GM12892 (cell line): ENCODE measurements around the genes OR6J1, LRP10 and CDH24.

- RRBS: no CpG with 5 or more reads among the region's 1 CpG
These were observed 422.5 kb upstream of the OR4E1 start for GRCh38 chr14:22096211-22096433.

GRCh38 chr14:22265651-22266225, 323.3 kb downstream of the DAD1 start:
- RRBS: no CpG with 5 or more reads among the region's 5 CpGs

DNA sequence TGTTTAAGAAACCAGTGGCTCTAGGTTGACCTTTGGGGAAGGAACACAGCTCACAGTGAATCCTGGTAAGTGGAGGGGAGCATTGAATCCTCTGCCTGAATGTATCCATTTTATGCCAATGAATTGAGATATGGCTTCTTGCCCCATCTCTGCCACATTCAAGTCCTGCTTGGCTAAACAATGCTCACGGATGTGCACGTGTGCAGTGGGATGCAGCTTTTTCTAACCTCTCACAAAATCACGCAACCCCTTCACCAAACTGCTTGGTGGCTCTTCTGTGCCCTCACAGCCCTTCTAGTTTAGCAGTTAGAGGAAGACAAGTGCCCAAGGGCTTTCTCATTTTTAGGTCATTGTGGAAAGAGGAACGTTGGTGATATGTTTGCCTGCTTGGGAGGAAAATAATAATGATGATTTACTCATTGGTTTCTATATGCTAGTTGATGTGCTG, 111.3 kb downstream of the DAD1 start:
- RRBS: no CpG with 5 or more reads among the region's 4 CpGs

GRCh38 chr14:22529308-22529837, 59.7 kb downstream of the DAD1 start:
- RRBS: no CpG with 5 or more reads among the region's 6 CpGs

- RRBS: no CpG with 5 or more reads among the region's 7 CpGs
These were observed 25.1 kb downstream of the DAD1 start for GRCh38 chr14:22563738-22564427.

DNA sequence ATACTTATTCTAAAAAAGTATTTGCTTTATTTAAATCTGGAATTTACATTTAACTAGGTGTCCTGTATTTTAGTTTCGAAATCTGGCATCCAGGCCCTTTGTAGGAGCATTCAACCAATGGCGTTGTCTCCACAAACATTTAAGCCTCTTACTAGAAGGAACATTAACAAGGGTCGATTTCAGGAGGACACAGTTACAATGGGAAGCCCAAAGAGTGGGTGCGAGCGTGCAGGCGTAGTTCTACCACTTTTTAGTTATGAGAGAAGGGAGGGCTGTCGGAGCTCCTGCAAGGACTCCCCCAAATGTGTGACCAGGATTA, 402 bp upstream of the ABHD4 start:
- RRBS: no CpG with 5 or more reads among the region's 7 CpGs

DNA sequence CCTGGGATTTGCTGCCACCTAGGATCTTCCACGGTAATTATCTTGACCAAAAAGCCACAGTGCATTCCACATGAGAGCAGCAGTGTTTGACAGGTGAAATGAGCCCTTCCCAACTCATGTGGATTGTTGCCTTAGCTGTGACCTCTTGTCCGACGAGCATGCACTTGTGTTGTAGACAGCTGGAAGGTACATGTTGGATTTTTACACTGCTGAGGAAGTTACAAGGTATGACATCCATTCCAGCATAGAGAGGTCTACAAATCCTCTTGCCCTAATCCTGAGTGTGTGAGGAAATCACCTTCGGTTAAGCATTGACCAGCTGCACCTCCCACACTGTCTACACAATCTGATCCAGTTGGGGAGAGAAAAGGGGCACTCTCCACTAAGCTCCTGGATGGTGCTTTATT, at the start of gene OR6J1:
Gene OR6J1 (minus strand): TSS at position 209 of the 407 bp plus-strand sequence.
- RRBS: no CpG with 5 or more reads among the region's 4 CpGs

DNA sequence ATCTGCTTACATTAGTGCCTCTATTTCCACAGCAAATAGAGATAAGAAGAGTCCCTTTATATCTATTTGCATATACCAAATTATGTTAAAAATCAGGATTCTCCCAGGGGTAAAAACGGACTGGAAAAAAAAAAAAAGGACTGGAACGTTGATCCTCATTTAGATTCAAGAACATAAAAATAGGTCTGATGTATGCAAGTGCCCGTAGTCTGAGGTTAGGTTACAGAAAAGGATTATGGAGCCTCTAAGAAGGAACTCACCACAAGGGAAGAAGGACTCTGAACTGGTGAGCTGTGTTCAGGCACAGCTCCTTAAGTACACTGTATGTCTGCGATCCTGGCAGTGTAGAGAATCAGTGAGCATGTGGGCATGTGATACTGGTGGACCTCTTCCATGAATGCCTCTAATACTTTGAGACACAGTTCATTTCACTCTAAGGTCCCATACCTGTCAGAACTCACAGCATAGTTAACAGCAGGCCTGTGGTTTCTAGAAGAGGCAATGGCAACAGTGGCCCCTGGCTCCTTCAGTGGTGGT, 6.7 kb upstream of the OR6J1 start:
- RRBS: no CpG with 5 or more reads among the region's 4 CpGs

- RRBS: no CpG with 5 or more reads among the region's 4 CpGs
These were observed 19.1 kb downstream of the SLC7A7 start for GRCh38 chr14:22796068-22796506.

GRCh38 chr14:22836781-22837752, 682 bp downstream of the MMP14 start:
- RRBS: 52% methylated on average over 18 of the region's 84 CpGs

GRCh38 chr14:22871737-22872233, at the start of gene LRP10:
Gene LRP10 (plus strand): TSS chr14:22871740.
- RRBS: 1% methylated on average over 40 of the region's 48 CpGs

GRCh38 chr14:22872874-22873275, 1.3 kb downstream of the LRP10 start:
- RRBS: no CpG with 5 or more reads among the region's 6 CpGs

GRCh38 chr14:22883413-22884446, 708 bp downstream of the REM2 start:
- RRBS: 98% methylated on average over 1 of the region's 10 CpGs

GRCh38 chr14:22887807-22888364, 4.9 kb downstream of the REM2 start:
- RRBS: no CpG with 5 or more reads among the region's 7 CpGs

GRCh38 chr14:22951810-22952210, 5.1 kb downstream of the HAUS4 start:
- RRBS: no CpG with 5 or more reads among the region's 9 CpGs

DNA sequence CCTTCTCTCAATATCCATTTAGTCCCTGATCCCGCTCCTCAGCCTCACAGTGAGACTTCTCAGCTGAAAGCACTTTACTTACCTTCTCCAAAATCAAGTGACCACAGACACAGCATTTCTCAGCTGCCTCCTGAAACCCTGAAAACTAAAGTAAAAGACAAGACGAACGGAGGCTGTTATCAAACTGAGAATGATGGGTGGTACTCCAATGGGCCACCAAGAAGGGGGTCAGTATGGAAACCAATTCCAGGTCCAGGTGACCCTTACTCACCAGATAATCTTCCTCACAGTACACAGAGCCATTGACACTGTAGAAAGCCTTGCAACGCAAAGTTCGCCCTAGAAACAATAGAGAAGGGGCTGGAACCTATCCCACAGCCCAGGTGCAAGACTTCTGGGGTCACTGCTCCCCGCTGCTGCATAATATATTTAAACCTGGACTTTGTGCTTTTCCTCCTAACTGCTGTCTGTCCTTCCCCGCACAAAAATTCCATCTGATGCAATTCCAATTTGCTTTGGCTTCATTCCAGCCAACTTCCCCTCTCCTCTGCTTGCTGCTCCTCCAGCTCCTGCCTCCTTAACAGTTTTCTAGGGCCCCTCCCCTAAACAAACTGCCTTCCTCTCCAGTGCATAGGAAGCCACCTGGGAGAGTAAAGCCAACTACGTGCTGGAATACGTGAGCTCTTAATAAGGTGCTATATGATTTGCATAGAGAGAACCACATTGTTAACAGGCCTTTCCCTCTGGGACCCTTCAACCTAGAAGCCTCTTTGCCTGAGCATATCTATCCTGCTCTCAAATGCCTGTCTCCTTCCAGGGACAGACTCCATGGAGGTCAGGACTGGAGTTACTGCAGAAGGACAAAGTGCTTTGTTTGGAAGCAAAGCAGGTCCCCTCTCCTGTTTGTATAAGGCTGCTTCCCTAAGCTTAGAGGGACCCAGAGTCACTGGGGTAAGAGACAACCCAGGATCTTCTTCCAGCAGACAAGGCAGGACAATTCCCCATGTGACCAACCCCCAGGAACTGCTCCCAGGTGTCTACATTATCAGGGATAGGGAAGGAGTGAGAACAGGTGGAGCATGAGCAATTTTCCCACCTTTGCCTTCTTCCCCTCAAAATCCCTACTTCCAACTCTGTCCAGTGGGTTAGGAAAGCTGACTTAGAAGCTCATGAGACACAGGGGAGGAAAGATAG, 5.6 kb downstream of the AJUBA start:
- RRBS: no CpG with 5 or more reads among the region's 9 CpGs

DNA sequence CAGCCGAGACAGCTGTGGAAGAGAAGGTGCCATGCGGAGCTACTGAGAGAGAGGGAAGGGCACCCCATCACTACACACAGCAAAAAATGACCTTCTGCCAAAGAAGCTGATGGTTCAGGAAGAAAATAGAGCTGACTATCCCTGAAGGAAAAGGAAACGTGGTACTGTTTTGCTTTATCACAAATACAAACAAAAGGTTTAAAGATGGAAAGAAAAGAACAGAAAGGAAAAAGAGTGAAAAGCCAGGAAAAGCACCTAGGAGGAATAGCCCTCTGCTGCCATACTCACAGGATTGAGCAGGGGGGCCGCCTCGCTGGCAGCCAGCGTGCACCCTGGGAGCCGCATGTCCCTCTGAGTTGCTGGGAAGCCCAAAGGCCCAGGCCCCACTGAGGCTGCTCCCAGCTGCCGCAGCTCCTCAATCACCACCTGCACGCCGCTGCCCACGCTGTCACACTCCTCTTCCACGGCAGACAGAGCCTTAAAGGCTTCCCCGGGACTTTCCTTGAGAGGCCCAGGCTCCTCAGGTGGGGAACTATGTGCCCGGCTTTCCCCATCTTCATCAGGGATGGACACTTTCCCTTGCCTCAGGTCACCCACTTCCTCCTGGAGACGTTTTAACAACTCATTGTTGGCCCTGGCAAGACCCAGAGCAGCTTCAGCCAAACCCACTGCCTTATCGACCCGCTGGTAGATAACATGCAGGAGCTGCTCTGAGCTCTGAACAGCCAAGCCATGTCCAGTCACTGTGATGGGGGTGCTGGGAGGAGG, 11.6 kb downstream of the C14orf93 start:
- RRBS: 100% methylated on average over 2 of the region's 17 CpGs

- RRBS: no CpG with 5 or more reads among the region's 5 CpGs
These were observed 761 bp downstream of the PSMB5 start for GRCh38 chr14:23033963-23034314.

GRCh38 chr14:23057371-23058418, at the start of gene CDH24:
Gene CDH24 (minus strand): TSS chr14:23057520.
- RRBS: 1% methylated on average over 27 of the region's 107 CpGs

DNA sequence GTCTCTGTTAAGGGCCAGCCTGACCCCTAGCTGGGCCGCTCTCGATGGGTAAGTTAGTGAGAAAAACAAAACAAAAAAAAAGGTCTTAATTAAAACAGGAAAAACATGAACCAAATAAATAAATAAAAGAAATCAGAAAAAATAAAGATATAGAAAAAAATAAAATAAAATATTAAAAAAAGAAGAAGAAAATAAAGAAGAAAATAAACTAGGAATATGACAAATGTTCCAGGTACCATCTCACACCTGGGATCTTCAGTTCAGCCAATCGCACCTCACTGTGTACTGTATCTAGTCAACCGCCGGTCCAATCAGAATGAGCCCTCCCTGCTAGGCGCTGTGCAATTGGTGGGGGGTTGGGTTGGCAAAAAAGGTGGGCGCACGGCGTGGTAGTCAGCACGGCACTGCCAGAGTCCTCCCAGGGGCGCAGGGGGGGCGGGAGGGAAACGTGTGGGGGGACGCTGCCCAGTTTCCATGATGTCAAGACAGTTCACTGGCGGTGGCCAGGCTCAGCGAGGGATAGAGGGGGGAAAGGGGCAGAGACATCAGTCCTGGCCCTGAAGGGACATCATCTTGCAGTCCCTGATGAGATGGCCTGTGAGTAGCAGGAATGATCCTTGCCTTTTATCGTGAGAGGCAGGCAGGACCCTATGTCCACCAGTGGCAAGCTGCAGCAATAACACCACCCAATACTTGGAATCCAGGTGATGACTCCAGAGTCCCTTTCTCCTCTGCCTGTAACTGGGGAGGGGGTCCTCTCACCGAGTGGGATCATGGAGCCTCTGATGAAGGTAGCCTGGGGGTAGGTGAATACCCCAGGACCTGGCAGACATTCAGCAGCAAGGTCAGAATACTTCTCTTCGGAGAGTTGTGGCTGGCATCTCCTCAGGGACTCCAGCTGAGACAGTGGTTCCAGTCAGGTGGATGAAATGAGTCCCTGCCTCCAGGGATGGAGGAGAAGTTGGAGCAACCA, 10.0 kb upstream of the CDH24 start:
- RRBS: no CpG with 5 or more reads among the region's 19 CpGs